GM12892 (cell line): ENCODE data around the gene RPL5.

DNA sequence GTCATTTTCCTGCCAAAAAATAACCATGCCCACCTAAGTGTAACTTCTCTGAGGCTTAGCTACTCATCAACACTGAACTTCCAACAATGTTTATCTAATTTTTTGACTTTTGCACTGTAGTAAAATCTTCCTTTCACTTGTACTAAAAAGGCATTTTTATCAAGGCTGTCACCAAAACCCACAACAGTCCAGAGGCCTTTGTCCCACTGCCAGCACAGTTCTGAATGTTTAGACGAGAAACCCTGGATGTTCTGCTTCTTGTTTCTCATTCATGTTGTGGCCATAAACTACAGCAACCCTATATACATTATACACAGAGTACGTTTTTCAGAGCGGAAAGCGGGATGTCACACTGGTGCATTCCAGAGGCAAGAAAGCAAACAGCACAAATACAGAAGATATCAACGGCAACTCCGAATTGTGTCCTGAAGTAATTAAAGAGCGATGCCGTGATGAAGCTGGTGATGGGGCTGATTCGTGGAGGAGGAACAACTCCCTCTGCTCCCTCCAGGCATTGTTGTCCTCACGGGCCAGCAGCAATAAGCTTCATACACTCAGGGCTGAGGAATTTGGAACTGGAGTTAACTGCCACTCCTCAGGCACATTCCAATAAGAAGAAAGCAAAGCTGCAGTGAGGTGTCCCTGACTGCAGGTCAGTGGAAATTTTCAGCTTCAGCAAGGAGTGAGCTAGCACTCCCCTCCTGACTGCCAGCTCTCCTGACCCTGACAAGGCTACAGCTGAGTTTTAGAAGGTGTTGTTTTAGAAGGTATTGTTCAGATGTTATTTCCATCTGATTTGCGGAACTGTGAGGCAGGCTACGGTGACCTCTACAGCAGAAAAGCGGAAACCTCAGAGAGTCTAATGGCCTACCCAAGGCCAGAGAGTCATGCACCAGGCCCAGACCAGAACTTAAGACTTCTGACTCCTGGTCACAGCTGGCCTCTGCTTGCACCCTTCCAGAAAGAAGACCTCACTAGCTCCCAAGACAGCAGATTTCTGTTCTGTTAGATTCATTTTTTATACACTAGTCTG, 149.0 kb downstream of the TGFBR3 start:
- RRBS, result no CpG with 5 or more reads among the region's 13 CpGs

- RRBS, result no CpG with 5 or more reads among the region's 11 CpGs
These were observed 35.0 kb downstream of the TGFBR3 start for GRCh38 chr1:91850653-91851672.

- RRBS, result no CpG with 5 or more reads among the region's 4 CpGs
These were observed 40.8 kb upstream of the C1orf146 start for GRCh38 chr1:92176704-92177518.

DNA sequence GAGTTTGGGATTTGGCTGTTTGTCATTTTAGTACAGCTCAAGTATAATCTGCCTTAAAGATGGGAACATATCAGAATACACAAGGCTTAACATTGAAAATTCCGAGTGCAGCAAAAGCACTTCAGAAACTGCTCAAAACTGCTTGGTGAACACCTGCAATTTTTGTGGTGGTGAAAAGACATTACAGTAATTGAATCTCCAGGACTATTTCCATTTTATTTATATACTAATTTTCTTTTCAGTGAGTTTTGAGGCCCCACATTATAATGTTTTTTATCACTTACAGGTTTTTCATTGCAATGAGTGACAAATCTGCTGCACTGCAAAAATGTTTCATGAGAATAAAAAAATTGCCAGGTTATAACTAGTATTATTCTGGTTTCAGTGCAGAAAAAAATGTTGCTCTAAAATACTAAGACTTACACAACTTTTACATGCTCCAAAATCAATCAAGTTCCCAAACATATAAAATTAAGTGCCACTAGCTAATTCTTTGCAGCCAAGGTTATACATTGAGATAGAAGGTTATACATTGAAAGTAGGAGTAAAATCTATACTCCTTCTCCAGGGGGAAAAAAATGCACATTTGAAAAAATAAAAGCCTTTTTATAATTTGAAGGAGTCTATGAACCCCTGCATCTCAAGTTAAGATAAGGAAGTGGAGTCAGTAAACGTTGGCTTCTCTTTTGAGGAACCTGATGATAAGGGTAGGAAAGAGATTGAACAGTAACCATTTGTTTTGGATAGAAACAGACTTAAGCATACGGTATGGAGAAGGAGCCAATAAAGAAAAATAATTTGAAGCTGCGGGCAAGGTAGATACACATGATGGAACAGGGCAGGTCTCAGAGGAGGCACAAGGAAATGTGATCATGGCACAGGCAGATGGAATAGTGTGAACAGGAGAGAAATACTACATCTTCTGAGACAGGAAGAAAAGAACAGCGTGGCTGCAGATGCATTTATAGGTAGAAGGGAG, 63.9 kb downstream of the RPAP2 start:
- RRBS, result no CpG with 5 or more reads among the region's 5 CpGs

DNA sequence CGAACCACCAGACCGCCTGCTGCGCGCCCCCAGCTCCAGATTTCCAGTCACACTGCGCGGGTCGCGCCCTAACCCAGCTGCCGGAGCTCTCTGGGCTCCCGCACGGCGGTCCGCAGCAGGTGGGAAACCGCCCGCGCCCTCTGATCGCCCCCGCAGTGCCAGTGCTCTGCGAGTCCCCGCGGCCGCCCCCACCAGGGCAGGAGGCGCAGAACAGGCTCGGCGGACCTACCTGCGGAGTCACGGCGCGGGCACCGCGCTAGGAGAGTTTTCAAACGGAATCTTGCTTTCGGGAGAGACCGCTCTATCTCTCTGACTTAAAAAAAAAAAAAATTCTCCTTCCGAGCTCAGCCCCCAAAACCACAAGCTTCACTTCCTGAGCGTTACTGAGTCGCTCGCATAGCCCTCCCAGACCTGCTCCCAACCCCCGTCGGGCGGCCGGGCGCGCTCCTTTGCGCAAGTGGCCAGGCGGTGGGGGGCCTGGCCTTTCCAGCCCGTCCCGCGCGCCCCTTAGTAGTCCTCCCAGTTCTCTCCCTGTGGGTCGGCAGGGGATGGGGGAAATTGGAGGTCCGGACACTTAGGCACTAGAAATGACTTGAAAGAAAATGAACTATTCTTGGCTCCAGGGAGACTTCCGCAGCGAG, 820 bp downstream of the GFI1 start:
- RRBS, result no CpG with 5 or more reads among the region's 54 CpGs

GRCh38 chr1:92515568-92516370, 29.0 kb upstream of the GFI1 start:
- RRBS, result no CpG with 5 or more reads among the region's 5 CpGs

DNA sequence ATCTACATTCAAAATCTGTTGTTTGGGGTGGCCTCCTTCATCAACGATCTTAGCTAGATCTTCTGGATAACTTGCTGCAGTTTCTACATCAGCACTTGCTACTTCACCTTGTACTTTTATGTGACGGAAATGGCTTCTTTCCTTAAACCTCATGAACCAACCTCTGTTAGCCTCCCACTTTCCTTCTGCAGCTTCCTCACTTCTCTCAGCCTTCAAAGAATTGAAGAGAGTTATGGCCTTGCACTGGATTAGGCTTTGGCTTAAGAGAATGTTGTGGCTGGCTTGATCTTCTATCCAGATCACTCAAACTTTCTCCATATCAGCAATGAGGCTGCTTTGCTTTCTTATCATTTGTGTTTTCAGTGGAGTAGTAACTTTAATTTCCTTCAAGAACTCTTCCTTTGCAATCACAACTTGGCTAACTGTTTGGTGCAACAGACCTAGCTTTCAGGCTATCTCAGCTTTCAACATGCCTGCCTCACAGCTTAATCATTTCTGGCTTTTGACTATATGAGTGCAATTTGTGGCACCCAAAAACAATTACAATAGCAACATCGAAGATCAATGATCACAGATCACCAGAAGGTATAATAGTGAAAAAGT, 56.5 kb upstream of the GFI1 start:
- RRBS, result no CpG with 5 or more reads among the region's 3 CpGs

DNA sequence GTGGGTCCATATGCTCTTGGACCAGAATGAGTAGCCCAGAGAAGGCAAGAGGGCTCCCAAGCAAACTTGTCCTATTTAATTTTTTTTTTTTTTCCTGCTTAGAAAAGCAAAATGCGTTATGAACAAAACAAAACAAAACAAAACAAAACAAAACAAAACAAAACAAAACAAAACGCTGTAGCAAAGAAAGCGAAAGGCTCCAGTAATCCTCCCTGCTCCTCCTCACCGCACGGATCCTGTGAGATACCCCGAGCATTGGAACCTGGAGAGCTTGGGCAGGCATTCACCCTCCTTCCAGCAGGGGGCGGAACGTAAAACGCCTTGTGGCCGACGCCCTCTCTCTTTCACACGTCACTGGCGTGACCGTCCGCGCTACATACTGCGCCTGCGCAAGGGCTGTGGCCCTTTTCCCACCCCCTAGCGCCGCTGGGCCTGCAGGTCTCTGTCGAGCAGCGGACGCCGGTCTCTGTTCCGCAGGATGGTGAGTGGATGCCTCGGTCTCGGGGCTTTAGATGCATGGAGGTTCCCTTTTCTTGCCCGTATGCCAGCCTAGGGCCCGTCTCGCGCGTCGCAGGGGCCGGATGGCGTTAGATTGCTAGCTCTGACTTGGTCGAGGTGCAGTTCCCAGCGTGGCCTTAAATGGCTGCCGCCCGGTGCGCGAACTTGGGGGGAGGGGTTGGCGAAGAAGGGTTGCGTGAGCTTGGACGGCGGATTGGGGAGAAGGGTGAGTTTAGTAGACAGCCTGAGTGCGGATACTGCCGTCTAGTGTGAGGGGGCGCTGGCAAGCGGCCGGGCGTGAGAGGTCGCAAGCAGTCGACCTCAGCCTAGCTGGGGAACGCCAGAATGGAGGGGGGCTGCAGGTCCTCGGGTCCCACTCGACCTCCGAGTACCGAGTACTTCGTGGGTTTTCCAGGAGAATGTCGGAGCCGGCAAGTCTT, at the start of gene RPL5:
Gene RPL5, plus strand, starts transcription at position 404 of the 938 bp plus-strand sequence.
- RRBS, result 2% methylated on average over 6 of the region's 61 CpGs

DNA sequence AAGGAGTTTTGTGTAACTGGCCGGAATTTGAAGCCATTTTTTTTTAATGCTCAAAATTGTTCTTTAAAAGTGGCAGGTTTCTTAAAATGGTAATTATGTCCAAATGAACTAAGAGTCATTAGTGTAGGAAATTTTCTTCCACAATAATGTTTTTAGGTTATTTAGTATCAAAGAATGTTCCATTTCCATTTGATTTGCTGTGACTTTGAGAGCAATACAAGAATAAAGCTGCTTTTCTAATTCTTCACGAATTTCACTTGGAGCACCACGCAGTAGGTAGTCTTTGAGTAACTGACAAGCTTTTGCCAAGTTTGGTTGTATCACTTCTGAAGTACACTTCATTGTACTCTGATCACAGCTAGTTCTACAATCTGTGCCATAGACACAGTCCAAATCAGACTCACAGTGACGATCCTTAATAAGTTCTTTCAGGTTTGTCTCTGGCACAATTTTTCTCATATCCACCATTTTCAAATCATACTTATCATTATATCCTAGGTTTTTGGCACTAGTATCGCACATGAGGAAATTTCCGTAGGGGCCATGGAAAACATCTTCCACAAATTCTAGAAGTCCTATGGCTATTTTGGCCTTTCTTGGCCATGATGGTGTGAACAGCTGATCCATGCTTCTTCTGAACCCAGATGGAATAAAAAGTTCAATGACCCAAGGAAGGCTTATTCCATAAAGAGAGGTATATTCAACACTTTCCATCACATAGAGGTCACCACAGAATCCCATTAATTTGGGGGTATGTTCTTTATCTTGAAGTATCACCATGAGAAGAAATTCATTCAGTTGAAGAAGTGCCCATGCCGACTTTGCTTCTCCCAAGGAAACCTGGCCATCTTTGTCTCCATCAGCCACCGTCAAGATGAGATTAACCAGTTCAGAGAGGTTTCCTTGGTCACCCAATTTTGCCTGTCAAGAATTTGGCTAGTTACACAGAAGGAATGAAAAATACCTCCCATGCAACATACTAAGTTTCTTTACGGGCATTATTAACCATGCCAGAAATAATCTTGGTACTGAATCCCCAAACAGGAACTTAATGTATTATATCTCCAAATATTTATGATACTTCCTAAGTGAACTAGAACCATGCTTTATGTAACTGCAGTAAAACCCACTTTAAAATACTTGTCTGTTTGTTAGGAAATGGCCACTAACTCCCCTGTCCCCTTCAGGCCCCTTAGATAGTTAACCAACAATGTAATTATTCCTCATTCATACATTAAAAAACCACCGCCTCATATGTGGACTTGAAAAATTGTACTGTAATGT, 11.9 kb downstream of the RPL5 start:
- RRBS, result no CpG with 5 or more reads among the region's 10 CpGs

GRCh38 chr1:92923684-92924193, 37.5 kb downstream of the DIPK1A start:
- RRBS, result no CpG with 5 or more reads among the region's 4 CpGs

GRCh38 chr1:93317294-93317736, 28.4 kb upstream of the DR1 start:
- RRBS, result no CpG with 5 or more reads among the region's 2 CpGs

- RRBS, result no CpG with 5 or more reads among the region's 6 CpGs
These were observed 1.0 kb downstream of the DR1 start for GRCh38 chr1:93346808-93347022.

GRCh38 chr1:93615637-93616072, 66.0 kb downstream of the BCAR3 start:
- RRBS, result no CpG with 5 or more reads among the region's 10 CpGs

DNA sequence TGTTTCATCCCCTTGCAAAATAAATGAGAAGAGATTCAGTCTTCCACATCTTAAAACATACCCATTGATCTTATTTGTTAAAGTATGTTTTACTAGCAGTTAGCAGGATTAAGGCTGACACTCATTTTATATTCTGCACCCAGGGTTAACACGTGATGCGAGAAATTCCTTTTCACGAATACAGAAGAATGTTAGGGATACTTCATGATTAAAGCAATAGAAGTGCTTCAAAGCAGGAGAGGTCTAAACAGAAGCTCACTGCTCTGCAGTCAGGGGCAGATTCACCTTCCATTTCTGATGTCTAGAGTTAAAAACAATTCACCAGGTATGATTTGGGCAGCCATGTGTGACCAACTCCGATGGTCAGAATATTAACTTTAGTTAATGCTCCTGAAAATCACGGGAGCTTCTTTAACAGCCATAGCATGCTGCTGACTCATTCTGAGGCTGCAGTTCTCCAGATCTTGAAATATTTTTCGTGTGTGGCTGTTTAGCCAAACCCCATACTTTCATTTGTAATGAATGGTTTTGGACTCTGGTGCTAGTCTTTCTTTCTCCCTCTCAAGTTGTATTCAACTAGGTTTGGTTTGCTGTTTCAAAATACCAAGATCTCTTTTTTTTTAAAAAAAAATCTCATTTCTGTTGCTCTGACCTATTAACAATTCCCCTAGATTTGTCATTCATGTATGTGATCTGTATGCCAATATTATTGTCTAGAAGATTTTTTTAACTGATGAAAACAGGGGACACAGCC, 19.6 kb downstream of the BCAR3 start:
- RRBS, result no CpG with 5 or more reads among the region's 6 CpGs

DNA sequence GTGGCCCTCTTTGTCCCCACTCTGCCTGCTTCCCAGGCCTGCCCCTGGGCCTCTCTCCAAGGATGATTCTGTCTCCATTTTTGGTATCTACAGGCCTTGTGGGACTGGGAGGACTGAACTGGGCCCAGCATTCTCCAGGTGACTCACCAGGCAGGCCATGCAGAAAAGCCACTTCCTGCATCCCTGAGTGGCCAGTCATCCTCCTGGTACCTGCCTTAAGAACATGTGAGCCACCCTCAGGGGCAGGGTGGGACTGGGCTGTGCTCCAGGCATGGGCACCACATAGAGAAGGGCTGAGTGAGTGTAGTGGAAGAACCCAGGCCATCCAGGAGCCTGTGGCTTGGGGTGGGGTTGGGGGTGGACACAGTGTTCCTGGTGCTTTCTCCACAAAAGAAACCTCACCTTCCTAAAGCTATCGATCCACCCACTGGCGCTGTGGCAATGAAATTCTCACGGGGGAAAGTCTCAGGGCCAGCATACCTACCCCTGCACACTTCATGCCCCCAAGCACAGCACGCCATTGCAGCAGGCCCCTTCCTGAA, 20.1 kb upstream of the BCAR3 start:
- RRBS, result no CpG with 5 or more reads among the region's 4 CpGs

DNA sequence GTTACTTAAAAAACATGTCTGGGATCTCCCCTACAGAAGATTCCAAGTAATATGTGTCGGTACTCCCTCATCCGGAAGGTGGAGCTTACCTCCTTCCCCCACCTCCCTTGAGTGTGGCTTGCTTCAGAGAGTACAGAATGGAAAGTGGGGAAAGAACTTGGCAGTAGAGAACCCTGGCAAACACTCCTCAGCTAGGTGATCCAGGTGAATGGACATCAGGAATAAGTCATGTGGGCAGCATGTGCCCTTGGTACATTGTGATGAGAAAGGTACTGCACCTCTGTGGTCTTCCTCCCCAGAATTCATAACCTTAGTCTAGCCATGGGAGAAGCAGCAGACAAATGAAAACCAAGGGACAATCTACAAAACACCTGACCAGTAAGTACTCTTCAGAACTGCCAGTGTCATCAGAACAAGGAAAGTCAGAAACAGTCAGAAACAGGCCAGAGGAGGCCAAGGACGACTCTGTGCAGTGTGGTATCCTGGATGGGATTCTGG, 49.1 kb upstream of the BCAR3 start:
- RRBS, result no CpG with 5 or more reads among the region's 3 CpGs

DNA sequence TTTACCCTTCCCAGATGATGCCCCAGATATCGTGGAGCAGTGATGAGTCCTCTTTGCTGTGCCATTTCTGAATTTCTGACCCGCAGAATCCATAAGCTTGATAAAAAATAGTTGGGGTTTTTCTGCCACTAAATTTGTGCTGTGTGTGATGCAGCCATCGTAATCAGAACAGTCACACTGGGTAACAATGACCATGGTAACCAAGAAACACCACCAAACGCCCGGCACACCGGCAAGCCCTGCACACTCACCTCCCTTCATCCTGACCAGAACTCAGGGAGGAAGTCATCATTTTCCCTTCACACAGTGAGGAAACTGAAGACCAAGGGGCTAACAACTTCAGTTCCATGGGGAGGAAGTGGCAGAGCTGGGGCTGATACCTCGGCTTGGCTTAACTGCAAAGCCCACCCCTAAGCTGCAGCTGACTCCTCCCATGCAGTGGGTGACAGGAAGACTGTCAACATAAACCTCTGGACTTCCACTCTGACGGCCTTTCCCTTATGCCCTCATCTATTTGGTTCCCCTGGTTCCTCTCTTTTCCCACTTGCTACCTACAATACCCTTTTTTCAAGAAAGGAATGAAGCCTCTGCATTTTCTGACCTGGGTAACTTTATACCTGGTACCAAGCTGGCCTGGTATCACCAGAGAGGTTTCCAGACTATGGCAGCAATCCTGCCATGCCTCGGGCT, 69.4 kb upstream of the BCAR3 start:
- RRBS, result no CpG with 5 or more reads among the region's 9 CpGs

- RRBS, result no CpG with 5 or more reads among the region's 6 CpGs
These were observed 57.8 kb downstream of the DNTTIP2 start for GRCh38 chr1:93821193-93821642.

GRCh38 chr1:93845932-93846940, 32.8 kb downstream of the DNTTIP2 start:
- RRBS, result no CpG with 5 or more reads among the region's 91 CpGs

DNA sequence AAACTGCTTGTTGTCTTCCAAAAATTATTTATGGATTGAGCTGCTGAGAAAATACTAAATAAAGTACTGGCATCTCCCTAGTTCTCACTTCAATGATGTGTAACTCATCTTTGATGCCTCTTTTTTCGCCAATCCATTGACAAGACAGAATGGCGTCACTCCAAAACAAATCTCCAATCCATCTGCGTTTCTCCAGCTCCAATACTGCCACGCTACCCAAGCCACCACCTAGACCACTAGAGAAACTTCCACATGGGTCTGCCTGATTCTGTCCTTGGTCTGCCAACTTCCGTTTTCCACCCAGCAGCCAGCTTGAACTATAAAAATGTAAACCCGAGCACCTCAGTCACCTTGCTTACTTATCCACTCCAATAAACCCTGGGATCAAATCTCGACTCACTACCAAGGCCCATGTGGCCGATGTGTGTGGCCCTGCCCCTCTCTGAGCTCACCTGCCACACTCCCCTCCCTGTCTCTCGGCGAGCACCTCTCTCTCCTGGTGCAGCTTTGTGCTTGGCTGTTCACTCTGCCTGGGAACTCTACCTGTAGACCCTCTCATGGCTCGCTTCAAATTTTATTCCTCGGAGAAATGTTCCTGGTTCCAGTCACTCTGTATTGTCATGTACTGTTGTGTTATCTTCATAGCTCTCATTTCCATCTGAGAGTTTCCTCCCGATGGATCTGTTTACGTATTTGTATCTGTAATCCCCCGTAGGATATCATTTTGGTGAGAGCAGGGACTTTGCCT, 95.7 kb downstream of the ABCA4 start:
- RRBS, result no CpG with 5 or more reads among the region's 15 CpGs